Astrocyte (in vitro differentiated cells and primary cell): ENCODE measurements around the genes PTGFR, DNASE2B, MCOLN3 and ODF2L.

DNA sequence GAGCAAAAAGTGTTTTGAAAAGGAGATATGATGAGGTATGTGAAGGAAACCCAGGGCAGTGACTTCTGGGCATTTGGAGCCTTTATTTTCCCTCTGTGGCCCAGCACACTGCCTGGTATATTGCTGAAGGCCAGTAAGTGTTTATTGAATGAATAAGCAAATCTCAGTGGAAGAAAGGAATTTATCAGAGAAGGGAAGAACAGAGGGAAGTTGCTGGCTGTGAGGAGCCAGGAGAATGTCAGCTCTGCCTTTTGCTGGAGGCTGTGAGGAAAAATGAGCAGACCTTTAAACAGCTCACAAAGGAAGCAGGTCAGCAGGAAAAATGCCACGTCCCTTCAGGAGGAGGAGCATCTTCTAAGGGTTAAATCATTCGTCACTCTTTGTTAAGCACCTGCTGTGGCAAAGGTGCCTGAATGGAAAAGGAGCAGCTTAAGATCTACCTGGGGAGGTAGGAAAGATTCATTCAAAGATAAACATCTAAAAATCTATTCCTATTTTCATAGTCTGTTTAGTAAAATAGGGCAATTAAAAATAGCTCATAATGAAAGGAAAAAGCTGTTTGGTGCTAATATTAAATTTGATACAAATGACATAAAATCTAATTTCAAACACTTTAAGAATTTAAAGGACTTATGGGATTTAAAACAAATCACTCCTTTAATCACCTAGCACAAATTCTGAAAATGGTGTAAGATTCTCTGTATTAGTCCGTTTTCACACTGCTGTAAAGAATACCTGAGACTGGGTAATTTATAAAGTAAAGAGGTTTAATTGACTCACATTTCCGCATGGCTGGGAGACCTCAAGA is 76.1 kb downstream of the GIPC2 start:
- PRO-cap = no peak
- RRBS, 2 experiments = no CpG with 5 or more reads among the region's 4 CpGs

DNA sequence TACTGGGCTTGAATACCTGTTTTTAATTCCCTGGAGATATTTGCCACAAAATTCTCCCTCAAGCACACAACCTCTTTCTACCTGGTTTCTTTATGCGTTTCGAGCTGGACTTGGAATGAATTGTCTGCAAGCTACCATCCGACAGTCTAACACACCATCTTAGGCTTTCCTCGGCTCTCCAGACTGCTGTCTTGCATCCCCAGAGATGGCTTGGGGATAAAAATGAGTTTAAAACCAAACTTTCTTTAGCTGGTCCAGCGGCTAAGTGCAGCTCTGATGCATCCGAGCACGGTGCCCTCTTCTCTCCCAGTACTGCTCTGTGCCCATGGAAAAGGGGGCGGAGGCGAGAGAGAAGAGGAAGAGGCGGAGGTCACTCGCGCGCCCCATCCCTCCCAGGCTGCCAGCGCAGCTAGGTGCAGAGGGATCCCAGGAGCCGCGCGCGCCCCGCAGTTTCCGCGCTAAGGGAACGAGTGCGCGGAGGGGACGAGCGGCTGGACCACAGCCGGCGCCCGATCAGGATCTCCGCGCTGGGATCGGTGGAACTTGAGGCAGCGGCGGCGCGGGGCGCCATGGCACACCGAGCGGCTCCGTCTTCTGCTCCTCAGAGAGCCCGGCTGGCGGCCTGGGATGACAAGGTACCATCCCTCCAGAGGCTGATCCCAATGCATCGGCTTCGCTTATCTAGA is at the start of gene PTGFR:
PTGFR (plus strand) TSS at position 373 of the 686 bp plus-strand sequence.
- PRO-cap = no peak
- RRBS, 2 experiments = 1% methylated on average over 10 of the region's 44 CpGs; no CpG with 5 or more reads in 1 of the 2 experiments

- PRO-cap = no peak
- RRBS, 2 experiments = no CpG with 5 or more reads among the region's 3 CpGs
Measured at GRCh38 chr1:78642046-78642697, 7.5 kb upstream of the IFI44 start.

DNA sequence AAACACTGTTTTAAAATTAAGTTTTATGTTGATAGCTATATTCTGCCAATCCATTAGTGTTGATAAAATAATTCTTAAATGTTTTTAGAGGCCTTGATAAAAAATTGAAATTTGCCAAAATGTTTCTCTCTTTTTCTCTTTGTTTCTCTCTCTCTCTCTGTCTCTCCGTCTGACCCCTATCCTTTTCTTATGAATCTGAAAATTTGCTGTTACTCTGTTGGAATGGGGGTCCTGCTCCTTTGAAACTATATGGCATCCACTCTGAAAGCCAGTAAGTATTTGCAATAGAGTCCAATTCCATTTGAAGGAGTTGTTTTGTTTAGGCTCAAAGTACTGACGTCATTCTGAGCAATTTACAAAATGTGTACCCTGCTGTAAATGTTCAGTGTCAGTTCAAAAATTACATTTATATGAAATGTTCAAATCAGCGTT is 252.7 kb upstream of the ADGRL4 start:
- PRO-cap = unidirectional peak, plus-strand start at position 143 of the sequence
- RRBS, 2 experiments = no CpG with 5 or more reads among the region's 3 CpGs

GRCh38 chr1:81414699-81415162 is 386.0 kb upstream of the ADGRL2 start:
- PRO-cap = no peak
- RRBS, 2 experiments = no CpG with 5 or more reads among the region's 3 CpGs

GRCh38 chr1:81493464-81494033 is 307.2 kb upstream of the ADGRL2 start:
- PRO-cap = no peak
- RRBS, 2 experiments = no CpG with 5 or more reads among the region's 4 CpGs

- PRO-cap = no peak
- RRBS, 2 experiments = no CpG with 5 or more reads among the region's 7 CpGs
Measured at GRCh38 chr1:81702896-81703681, 97.6 kb upstream of the ADGRL2 start.

- PRO-cap = no peak
- RRBS, 2 experiments = no CpG with 5 or more reads among the region's 6 CpGs
Measured at GRCh38 chr1:82972920-82973266, 1026.0 kb downstream of the TTLL7 start.

DNA sequence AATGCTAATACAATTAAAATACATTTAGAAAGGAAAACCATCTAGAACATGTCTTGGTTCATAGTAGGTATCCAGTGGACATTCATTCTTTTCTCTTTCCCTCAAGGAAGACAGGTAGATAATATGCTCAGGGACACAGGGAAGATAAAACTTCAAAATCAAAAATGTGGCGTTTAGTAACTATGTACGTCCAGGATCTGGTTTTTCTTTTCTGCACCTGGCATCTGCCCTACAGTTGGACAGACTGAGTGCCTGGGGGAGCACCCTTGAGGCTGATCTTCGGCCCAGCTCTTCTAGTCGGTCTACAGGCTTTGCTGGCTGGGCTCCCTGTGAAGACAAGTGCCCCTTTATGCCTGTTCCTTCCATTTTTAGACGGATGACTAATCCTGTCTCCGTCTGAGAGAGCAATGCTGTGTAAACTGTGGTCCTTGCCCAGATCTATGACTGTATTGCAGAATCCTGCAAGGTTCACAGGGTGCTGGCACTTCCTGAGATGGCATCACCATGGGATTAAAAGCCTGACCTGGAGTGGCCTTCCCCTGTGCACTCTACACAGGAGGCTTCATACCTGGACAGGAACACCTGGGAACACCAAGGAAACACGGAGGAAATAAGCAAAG is 47.7 kb upstream of the SAMD13 start:
- PRO-cap = unidirectional peak, minus-strand start at position 331 of the sequence
- RRBS, 2 experiments = no CpG with 5 or more reads among the region's 7 CpGs

GRCh38 chr1:84297869-84298674 is 3.4 kb upstream of the SAMD13 start:
- PRO-cap = no peak
- RRBS, 2 experiments = 2 to 3% methylated on average over 10 of the region's 38 CpGs

DNA sequence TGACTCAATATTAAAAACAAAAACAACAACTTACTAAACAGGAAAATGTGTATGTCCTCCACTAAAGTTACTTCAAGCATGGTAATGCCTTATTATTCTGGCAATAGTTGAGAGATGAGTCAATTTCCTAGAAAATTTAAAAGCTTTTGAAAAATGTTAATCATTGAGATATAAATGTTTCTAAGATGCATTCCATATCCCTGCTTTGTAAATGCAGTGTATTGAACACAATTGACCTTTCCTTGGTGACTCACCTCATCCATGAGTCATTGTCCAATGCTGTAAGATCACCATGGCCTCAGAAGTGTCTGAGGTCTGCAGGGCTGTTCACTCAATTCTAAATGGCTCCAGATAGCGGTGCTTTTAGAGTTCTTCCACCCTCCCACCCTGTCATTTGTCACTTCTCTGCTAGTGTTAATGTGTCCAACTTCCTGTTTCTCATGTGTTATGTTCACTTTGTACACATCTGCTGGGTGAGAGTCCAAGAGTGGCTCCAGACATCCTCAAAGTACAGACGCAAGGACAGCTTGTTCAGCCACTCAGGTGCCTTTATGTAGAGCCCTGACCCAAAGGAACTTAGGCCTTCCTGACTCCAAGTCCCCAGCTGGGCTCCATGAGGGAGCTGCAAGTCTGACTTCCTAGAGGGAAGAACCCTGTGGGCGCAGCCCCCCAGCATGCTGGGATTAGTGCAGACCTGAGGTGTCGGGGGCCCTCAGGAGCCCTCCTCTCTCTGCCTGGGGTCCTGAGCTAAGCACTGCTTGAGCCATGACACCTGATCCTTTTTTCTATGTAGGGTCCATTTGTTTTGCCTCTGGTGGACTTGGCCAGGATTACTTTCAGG is 32.5 kb upstream of the DNASE2B start:
- PRO-cap = no peak
- RRBS, 2 experiments = no CpG with 5 or more reads among the region's 4 CpGs

DNA sequence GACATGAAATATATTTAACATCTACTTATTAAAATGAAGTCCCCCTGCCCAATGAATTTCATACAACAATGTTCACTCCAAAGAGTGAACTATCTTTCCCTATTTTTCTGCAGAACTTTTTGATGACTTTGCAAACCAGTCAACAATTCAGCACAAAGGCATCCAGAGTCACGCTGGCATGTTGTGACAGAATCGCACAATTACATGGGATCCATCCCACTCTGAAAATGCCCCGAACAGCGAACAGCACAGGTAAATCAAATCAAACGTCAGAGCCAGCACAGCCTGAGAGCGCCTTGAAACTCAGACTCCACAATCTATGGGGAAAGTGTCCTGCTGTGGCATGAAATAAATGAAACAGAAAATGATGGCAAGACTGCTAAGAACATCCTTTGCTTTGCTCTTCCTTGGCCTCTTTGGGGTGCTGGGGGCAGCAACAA is at the start of gene DNASE2B:
DNASE2B (plus strand) TSS at position 272 of the 440 bp plus-strand sequence.
- PRO-cap = no peak
- RRBS, 2 experiments = no CpG with 5 or more reads among the region's 6 CpGs

DNA sequence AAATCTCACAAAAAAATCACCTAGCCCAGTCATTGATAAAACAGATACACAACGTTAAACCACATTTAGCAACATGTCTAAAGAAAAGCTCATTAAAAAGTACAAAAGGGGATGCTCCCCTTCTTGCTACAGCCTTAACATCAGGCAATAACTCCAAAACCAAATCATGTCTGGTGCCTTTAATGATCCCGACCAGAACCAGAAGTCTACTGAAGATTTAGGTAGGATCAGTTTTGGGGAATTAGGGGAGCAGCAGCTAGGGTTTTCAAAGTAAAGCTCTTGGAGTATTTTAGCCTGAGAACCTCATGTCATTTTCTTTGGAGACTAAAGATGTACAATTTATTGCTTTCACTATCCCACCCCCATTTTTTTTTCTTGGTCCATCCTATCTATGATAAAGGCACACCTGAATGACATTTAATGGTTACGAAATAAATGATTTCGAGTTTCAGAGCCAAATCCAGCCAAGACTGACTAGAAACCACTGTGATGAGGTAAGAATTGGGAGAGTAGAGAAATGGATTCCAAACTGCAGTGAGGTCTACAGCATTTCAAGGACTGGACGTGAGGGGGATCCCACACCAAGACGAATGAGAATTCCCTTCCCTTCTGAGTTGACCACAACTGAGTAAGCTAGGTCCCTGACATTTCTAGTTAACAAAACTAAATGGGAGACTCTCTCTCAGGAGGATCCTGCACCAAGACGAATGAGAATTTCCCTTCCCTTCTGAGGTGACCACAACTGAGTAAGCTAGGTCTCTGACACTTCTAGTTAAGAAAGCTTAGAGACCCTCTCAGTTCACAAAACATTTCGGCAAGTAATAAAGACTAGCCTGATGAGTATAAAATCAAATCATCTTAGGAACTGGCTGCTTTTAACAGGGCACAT is 1.8 kb upstream of the SPATA1 start:
- PRO-cap = no peak
- RRBS, 2 experiments = no CpG with 5 or more reads among the region's 8 CpGs

GRCh38 chr1:85047494-85048964 is at the start of gene MCOLN3:
Gene MCOLN3 (minus strand): TSS chr1:85048500.
- PRO-cap = no peak
- RRBS, 2 experiments = 3 to 4% methylated on average over 43 to 65 of the region's 125 CpGs

DNA sequence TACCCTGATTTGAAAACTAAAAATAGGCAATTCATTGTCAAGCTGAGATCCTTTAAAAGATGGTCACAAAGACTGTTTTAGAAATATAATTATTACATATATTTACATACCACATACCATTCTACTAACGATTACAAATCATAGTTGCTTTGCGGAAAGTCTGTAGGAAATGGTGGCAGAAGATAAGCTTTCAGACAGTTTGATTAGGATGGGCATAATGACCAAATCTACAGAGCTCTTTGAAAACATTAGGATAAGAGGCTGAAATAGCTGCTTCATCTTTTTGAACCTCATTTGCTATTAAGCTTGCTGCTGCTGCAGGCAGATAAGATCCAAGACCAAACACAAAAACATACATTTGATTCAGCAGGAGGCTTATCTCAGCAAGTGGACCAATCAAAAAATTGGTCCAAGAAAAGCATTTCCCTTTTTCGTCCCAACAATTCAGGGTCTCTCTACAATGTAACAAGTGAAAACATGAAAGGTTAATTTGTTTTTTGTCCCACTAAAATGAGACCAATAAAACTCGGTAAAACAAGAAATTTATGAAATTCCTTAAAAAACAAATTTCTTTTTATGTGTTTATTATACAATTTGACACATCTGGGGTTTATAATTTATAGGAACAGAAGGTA is 47.0 kb downstream of the DDAH1 start:
- PRO-cap = no peak
- RRBS, 2 experiments = no CpG with 5 or more reads among the region's 4 CpGs

DNA sequence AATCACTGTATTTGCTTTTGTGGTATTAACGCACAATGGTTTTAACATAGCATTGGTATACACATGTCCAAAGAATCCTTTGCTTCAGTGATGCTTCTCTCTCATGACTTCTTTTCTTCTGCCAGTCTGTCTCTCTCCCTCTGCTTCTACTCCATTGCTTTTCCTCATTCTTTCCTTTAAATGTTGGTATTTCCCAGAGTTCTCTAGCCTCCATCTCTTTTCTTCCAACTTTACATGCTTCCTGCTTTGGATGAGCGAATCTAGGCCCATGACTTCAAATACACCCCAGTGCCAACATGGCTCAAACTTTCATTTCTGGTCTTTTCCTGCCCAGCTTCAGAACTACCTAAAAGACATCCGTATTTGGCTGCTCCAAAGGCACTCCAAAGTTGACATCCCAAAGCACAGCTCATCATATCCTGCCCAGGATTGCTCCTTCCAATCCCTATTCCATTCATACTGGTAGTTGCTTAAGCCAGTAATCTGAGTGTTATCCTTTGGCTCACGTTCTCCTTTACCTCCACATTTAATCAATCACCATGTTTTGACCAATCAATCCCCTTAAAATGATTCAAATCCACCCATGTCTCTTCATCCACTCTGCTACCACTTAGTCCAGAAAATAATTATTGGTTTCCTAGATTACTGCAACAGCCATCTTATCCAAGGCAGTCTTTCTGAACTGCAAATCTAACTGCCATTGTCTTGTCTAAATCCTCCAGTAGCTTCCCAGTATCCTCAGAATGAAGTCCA is 8.8 kb upstream of the DDAH1 start:
- PRO-cap = unidirectional peak, minus-strand start at position 189 of the sequence
- RRBS, 2 experiments = no CpG with 5 or more reads among the region's 4 CpGs

DNA sequence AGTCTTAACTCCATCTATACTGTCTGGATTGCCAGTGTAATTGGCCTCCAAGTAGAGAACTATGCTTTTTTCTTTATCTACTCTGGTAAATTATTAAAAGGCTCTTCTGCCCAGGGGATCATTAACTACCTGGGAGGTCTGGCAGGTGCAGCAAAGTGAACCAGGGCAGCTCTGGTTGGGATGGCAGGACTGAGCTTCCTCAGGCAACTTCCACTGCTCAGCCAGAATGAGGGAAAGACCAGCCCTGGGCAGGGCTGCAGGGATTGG is 24.9 kb downstream of the CCN1 start:
- PRO-cap = no peak

- PRO-cap = no peak
Measured at GRCh38 chr1:85974992-85975288, 181.6 kb downstream of the COL24A1 start.

- PRO-cap = no peak
- RRBS, 2 experiments = no CpG with 5 or more reads among the region's 38 CpGs
Measured at GRCh38 chr1:86155081-86155789, 1.3 kb downstream of the COL24A1 start.

DNA sequence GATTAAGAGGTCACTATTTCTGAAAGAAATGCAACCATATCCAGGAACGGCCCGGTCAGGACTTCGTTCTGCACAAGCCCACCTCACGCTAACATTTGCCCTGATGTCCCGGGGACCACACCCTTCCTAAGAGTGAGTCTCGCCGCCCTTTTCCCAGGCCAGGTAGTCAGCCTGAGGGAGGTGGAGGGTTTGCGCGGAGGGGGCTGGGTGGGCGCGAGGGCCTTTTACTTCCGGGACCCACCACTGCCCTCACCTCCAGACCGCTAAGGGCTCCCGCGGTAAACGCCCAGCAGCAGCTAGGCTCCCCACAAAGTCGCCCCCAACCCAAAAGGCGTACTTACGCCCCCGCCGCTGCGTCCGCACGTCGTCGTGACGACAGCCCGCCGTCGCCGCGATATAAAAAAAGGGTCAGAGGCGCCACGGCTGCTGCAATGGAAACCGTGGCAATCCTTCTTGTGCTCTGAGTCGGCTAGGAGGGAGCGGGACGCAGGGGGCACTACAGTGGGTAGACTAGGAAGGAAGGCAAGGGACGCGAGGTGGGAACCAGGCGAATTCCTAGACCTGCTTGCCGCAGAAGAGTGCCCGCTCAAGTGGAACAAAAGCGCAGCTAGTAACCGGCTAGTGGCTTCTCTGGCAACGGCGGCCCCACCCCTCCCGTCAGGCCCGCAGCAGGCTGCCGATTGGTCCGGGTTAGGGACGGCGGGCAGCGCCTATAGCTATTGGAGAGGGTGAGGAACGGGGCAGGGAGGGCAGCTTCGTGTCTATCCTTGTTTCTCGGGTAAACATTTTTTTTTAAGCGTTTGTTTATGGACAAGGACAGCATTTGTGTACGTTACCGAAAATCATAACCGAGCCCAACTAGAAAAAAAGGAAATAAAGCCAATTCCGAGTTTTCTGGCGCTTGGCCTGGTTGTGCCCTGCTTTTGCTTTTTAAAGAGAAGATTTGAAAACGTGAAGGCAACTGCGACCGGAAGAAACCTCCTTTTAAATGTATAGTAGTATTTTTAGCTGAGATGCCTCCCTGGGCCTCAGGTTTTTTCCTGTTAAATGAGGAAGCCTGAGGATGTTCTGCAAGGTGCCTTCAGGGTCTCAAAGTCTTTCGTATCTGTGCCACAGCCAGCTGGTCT is at the start of gene ODF2L:
ODF2L (minus strand) TSS at position 632 of the 1,127 bp plus-strand sequence.
- PRO-cap = no peak
- RRBS, 2 experiments = 2 to 5% methylated on average over 11 to 16 of the region's 67 CpGs